Measurements from ENCODE around the genes ZFC3H1 and NAP1L1.

GRCh38 chr12:70543341-70543846 is 93.8 kb downstream of the PTPRB start:
- PRO-cap = no peak

- PRO-cap = bidirectional peak, plus-strand start at chr12:70646024, minus-strand start at chr12:70645999
Measured at GRCh38 chr12:70645585-70646428, 8.6 kb upstream of the PTPRB start.

- PRO-cap = no peak
Measured at GRCh38 chr12:70661711-70662258, 24.6 kb upstream of the PTPRB start.

- PRO-cap = no peak
Measured at GRCh38 chr12:71134285-71134868, 23.4 kb downstream of the TSPAN8 start.

DNA sequence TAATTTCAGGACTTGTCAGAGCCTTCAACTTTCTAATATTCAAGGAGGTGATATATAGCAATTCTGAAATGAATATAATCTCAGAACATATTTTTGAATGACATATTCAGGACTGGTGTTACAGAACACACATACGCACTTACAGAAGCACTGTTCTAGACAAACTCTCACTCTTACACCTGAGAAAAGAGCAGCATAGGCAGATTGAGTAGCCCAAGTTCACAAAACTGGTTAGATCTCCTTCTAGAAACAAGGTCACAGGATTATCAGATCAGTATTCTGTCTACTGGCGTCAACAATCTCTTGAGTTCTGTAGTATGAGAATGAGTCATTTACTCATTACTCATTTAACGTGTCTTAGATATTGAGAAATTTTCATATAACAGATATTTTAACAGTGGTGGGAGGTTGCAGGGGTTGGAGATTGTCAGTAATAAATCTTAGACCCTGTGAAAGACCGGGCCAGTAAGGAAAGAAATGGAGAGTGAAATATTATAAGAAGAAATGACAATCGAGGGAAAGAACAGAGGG is 2.8 kb upstream of the TSPAN8 start:
- PRO-cap = no peak

- PRO-cap = unidirectional peak, plus-strand start at chr12:71439150; unidirectional peak, plus-strand start at chr12:71439221; unidirectional peak, plus-strand start at chr12:71439252
Measured at GRCh38 chr12:71438668-71439302, 813 bp upstream of the LGR5 start.

DNA sequence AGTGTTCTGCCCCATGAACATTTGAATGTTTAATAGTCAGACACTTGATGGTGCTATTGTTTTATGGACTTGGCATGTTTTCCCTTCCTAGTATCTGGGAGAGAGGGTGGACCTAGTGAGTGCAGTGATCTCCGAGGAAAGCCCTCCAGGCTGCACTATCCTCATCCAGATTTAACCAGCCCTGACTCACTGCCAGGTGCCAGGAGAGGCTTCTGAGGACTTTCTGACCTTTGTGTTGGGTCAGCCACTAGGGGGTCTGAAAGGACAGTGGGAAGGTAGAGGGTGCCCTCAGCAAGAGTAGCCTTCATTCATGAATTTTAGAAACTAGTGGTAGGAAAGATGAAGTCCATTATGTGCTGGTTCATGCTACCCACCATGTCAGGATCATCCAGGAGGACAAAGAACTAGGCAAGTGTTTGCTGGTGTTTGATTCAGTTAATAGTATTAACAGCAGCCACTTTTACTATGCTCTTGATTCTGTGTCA is 24.2 kb downstream of the ZFC3H1 start:
- PRO-cap = no peak

DNA sequence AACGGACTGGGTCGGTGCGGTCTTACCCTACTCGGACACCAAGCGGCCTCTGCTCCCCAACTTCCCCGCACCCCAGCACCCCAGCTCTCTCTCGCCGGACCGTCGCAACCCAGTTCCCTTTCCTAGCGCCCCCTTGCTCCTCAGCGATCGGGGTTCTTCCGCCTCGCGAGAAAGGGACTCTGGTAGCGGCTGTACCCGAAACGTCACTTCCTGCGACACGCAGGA is at the start of gene ZFC3H1:
Gene ZFC3H1 (minus strand): TSS at position 157 of the 225 bp plus-strand sequence.
- PRO-cap = bidirectional peak, plus-strand start outside the sequence, minus-strand start at position 142 of the sequence

GRCh38 chr12:71710128-71710671 is 24.3 kb downstream of the TMEM19 start:
- PRO-cap = no peak

GRCh38 chr12:71759172-71759527 is 4.5 kb downstream of the RAB21 start:
- PRO-cap = no peak

GRCh38 chr12:72432055-72432735 is 160.0 kb downstream of the TRHDE start:
- PRO-cap = no peak

DNA sequence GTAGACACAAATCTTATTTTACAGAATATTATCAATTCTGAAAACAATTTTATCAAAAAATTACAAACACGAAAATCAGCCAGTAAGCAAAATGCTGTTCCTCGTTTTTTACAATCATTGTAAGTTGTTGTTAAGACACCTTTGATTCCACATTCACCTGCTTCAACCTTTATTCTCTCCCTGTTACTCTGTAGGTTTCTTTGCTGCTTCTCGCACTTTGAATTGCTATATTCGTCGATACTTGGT is 857.3 kb downstream of the TRHDE start:
- PRO-cap = unidirectional peak, minus-strand start at position 109 of the sequence

GRCh38 chr12:75553509-75554101 is 42.2 kb upstream of the KRR1 start:
- PRO-cap = no peak

GRCh38 chr12:75660010-75660223 is 148.5 kb upstream of the KRR1 start:
- PRO-cap = no peak

- PRO-cap = no peak
Measured at GRCh38 chr12:75665955-75666747, 154.7 kb upstream of the KRR1 start.

DNA sequence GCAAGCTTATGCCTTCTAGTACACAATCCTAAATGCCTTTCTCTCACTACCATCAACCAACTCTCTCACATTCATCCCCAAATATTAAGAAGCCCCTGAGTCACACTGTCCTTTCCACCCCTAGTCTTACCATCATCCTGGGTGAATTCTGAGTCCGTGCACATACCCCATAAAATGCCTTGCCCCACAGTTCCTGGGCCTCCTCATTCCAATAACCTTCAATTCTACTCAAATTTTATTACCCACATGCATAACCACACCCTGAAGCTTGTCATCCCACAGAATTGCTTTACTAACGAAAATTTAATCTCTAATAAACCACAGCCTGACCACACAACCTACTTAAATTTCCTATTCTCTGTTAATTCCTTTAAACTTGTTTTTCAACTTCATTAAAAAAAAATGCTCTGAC is 258.9 kb downstream of the NAP1L1 start:
- PRO-cap = no peak

DNA sequence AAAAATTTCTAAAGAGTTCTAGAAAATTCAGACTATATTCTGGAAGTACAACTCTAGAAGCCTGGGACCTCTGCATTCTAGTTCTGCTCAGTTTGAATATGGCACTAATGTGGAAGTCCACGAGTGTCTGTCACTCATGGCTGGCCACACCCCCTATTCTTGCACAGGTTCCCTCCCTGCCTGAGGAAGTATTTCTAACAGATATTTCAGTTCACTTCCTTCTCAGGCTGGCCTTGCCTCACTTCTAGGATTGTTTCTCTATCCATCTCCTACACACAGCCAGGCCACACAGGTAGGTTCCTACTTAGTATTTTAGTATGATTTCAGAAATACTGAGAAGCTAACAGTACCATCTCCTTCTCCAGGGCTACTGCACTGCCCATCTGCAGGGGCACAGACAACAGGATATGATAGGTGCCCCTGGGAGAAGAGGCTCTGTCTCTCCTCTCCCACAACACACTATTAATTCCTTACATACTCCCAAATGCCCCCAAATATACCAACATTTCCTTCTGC is 120.2 kb downstream of the NAP1L1 start:
- PRO-cap = no peak

DNA sequence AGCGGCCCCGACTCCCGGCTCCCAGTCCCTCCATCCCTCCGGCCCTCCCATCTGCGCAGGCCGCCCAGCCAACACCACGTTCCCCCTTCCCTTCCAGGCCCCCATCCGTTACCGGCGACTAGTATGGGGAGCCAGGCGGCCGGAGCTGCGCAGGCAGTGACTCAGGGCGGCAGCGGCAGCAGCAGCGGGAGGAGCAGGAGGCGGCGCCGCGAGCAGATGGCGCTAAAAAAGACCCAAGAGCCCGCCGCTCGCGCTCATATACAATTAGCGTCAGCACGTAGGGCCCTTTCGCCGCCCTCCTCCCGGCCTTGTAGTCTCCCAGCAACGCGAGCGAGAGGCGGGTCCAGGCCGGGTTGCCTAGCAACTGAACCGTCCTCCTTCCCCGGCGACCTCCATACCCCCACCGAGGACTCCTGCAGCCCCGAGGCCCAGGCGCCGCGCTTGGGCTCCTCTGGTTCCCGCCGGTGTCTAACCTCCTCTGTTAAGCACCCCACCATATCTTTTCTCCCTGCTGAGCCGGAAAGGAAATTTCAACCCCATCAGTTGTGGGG is at the start of gene NAP1L1:
Gene NAP1L1 (minus strand): TSS at position 231 of the 551 bp plus-strand sequence.
- PRO-cap = bidirectional peak, plus-strand start outside the sequence, minus-strand start at position 231 of the sequence

DNA sequence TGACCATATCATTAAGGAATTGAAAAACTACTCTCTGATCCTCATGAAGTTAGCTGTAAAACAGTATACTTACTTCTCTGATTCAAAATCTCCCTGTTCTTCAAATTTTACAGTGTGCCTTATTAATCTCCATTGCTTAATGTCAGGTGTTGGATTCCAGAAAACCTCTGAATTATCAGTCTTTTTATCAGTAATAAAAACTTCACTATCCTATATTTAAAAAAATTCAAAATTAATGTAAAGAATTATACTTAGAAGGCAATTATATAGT is 23.1 kb upstream of the BBS10 start:
- PRO-cap = no peak

DNA sequence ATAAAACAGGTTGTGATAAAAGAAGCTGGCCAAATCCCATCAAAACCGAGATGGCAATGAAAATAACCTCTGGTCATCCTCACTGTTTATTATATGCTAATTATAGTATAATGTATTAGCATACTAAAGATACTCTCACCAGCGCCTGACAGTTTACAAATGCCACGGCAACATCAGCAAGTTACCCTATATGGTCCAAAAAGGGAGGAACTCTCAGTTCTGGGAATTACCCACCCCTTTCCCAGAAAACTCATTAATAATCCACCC is 51.0 kb downstream of the OSBPL8 start:
- PRO-cap = no peak